Melanocyte of skin (primary cell): ENCODE data around the gene LIPH.

- CAGE, long polyA plus RNA, 2 experiments: no peak in any of the 2 experiments
These were observed 55.5 kb downstream of the MAGEF1 start for GRCh38 chr3:184656455-184656665.

DNA sequence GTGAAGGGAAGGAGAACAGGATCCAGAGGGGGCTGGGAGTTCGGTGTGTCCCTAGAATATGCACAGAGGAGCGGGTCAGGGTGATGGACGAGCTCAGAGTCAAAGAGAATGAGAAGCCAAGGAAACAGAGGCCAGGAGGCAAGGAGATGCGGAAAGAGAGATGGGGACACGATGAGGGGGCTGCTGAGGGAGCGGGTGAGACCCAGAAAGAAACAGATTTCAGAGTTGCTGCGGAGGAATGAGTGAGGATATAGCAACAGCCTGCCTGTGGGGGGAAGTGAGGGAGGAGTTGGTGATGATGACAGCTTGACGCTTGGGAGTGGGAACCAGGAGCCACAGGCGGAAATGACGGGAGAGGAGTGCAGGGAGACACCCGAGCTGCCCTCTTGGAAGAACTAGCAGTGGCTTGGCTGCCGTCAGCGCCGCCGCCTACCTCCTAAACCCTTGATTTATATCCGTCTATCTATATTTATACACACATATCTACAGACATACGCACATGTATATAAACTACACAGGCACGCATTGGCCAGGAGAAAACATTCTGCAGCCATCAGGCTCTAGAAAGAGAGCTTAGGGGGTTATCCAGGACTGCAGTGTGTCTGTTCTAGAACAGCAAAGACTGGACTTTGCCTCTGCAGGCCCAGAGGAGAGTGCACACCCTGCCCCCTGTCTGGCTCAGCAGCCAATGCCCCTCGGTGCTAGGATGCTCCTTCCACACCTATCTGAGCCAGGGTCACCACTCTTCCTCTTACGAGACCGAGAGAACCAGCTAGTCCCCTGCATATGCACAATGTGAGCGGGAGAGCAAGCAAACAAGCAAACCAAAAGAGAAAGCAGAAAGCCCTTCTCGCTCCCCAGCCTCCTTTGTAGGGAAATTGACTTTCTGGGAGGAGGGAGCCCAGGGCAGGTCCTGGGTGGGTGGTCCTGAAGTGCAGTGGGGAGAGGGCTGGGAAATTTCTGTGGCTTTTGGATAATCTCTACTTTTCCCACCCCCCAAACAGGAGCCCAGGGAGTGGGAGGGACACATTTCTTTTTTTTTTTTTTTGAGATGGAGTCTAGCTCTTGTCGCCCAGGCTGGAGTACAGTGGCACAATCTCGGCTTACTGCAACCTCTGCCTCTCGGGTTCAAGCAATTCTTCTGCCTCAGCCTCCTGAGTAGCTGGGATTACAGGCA is 45.3 kb upstream of the MAGEF1 start:
- CAGE, long polyA plus RNA, 2 experiments: no peak in any of the 2 experiments

- CAGE, long polyA plus RNA, 2 experiments: no peak in any of the 2 experiments
These were observed 49.7 kb upstream of the MAGEF1 start for GRCh38 chr3:184761455-184762119.

GRCh38 chr3:184846460-184846796 is 34.5 kb downstream of the VPS8 start:
- CAGE, long polyA plus RNA, 2 experiments: no peak in any of the 2 experiments

GRCh38 chr3:185316935-185317591 is 45.9 kb upstream of the MAP3K13 start:
- CAGE, long polyA plus RNA, 2 experiments: no peak in any of the 2 experiments

DNA sequence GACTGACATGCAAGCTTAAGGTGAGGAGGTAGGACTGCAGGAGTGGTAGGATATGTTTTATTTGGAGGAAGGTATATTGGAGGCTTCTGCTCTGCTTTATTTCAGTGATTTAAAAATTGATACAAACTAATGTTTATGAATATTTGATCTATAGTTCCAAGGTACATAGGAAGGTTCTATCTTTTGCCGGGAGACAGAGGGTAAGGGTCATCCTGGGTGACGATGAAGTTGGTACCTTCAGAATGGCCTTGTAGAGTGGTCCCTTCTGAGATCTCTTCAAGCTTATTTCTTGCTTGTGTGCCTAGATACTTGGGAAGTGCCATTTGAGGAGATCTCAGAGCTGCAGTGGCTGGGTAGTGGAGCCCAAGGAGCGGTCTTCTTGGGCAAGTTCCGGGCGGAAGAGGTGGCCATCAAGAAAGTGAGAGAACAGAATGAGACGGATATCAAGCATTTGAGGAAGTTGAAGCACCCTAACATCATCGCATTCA is 61.6 kb downstream of the TMEM41A start:
- CAGE, long polyA plus RNA, 2 experiments: no peak in any of the 2 experiments

DNA sequence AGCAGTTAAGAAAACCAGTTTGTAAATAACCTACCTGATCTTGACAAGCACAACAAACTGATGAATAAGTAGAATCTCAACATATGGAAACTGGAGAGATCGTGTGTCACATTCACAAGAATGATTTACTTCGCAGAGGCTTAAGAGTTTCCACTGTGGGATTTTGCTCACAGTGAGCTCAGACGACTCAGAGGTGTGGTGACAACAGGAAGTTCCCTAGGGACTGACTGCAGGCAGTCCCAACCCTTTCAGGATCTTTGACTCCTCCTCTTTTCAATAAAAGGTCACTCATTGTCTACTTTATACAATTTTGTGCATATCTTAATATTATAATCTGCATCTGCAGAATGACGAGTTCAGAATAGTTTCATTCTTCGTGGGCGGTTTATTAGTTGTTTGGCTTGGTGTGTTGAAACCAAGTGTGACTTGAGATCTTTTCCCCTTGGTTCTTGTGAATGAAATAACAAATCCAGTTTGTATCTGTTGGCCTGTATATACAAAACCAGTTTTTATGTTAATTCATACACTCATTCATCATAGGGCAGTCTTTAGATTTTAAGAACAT is at the start of gene LIPH:
TSS of gene LIPH (minus strand) at position 200 of the 565 bp plus-strand sequence.
- CAGE, long polyA plus RNA, 2 experiments: no peak in any of the 2 experiments

GRCh38 chr3:185558288-185558900 is 6.0 kb upstream of the LIPH start:
- CAGE, long polyA plus RNA, 2 experiments: no peak in any of the 2 experiments

- CAGE, long polyA plus RNA, 2 experiments: no peak in any of the 2 experiments
These were observed 9.1 kb upstream of the LIPH start for GRCh38 chr3:185561329-185561960.

DNA sequence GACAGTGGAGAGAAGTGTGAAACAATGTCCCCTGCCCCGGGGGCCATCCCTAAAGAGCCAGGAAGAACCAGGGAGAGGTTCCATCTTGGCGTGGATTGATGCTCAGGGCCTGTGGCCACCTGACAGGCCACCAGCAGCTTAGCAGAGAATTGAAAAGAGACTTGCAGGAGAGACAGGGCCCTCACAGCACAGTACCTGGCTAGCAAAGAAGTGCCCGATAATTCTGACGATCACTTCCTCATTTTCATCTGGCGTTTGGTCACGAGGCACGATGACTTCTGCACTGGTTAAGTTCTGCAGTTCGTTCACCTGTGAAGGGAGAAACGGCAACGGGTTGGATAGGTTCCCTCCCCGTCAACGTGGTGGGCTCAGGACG is 60.7 kb downstream of the SENP2 start:
- CAGE, long polyA plus RNA, 2 experiments: no peak in any of the 2 experiments

DNA sequence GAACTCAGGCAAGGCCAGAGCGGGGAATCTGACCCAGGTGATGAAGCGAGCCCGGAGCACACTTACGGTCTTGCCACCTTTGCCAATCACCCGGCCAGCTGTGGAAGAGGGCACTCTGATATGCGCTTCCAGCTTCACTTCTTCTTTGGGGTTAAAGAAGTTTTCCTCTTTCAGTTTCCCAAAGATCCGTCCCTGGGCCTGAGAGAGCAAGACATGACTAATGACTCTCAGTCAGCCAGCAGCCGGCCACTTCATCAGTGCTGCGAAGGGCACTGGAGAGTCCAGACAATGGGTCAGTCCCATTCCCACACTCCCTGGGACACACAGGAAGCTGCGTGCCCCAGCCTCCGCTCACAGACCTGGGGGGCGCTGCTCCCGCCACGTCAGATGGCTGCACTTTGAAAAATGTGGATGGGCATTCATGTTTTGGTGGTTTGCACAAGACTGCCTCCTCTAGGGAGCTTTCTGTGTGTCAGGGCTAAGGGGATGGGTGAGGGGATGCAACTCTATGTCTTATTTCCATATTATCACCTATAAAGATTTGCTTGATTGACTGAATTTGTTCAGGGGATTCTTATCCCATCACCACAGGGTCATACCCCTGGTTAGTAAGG is 63.3 kb downstream of the SENP2 start:
- CAGE, long polyA plus RNA, 2 experiments: no peak in any of the 2 experiments

DNA sequence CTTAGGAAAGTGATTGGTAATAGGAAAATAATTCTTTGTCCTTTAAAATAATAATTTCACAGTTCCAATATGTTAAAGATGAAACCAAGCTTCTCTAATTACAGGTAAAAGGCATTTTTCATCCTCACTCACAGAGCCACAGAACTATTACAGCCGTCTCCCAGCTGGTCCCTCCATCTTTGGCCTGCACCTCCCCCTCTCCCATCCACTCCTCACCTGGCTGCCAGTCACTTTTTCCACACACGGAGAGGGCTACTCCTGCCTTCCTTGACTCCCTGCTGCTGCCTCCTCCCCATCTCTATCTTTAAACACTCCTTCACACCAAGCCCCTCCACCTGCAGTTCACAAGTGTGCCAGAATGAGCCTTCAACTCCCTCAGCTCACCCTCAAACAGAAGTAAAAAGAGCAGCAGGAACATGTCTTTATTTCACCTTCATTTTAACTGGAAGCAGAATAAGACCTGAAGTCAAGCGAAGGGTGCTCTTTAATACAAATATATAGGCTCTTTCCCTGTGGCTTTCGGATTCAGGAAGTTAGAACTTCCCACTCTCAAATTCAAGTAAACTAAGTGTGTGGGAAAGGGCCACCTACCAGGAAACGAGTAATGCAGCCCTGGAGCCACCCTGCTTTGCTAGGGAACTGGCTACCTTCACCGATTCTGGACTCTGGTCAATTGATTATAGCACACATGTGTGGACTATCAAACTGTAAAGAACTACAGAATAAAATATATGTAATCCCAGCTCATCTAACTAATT is 116.5 kb downstream of the SENP2 start:
- CAGE, long polyA plus RNA, 2 experiments: no peak in any of the 2 experiments

DNA sequence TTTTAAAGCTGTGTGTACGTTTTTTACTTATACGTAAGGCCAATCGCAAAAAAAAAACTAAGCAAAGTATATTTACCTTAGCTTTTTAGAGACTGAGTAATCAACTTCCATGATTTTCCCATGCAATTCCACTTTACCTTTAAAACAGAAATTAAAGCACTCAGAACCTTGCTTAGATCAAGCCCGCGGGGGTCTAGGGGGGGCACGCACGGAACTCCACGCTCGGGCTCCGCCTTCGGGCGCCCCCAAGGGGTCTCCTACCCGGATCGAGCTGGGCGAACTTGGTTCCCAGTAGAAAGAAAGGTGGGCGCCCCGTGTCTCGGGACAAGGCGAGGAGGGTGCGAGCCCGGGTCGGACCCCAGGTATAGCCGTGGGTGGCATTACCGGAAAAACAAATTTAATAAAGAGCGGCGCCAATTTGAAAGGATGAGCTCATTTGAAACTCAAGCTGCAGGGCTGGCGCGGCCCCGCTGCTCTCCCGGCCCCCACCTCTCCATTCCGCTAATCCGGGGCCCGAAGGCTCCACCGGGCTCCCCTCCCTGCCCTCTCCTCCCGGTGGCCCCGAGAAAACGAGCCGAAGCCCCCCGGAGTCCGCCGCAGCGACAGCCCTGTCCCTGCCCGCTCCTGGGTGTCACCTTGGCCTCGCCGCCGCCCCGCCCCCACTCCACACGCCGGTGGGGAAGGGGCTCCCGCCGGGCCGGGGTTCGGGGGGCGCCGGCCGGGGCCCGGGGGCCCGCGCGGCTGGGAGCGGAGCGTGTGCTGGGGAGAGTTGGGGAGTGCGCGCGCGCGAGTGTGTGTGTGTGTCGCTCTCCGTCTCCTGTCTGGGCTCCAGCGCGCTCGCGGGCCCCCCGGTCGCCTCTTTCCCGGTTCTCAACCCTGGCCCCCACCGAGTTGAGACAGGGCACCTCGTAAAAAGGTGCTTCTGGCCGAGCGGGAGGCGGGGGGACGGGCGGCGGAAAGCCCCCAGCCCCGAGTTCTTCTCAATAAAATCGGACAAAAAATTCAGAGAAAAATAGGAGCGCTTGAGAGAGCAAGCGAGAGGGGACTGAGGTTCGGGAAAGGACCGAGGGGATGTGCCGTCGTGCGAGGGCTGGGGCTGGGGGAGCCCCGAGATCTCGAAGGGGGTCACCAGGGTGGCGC is 1.4 kb downstream of the IGF2BP2 start:
- CAGE, long polyA plus RNA, 2 experiments: no peak in any of the 2 experiments

DNA sequence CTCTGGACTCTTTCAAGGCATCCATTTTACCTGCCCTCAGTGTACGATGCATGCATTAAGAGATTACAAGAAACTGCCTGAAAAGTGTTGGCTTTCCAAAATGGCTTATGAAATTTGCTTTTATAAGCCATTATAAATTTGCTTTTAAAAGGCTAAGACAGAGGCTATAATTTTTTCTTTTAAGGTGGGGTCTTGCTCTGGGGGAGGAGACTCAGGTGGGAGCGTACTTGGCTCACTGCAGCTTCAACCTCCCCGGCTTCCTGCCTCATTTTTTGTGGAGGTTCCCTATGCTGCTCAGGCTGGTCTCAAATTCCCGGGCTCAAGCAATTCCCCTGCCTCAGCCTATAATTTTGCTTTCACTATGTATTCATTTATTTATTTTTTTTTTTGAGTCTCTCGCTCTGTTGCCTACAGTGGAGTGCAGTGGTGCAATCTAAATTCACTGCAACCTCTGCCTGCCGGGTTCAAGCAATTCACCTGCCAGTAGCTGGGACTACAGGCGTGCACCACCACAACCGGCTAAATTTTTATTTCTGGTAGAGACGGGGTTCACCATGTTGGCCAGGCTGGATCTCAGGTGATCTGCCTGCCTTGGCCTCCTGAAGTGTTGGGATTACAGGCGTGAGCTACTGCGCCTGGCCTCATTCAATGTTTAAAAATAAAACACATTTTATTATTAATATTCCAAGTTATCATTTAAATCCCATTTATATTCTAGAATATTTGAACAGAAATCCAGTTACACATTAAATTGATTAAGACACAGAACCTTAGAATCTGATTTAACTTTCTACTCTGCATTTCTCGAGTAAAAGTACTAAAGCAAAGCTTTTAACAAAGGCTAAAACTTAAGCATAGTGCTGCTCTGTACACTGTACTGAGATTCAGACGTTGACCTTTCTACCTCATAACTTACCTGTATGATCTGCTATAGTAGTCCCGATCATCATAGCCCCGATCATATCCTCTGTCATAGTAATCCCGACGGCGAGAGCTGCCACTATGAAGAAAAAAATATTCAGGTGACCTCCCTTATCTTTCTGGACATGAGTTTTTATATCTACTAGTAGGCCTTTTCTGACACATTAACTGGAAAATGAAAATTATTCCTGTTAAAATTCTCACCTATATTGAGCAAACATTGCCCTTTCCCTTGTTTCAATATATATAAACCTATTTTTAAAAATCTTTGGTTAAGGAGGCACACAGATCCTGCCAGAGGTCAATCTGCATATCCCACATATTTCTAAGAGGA is 17.2 kb downstream of the TRA2B start:
- CAGE, long polyA plus RNA, 2 experiments: no peak in any of the 2 experiments

- CAGE, long polyA plus RNA, 2 experiments: no peak in any of the 2 experiments
These were observed 12.8 kb downstream of the TRA2B start for GRCh38 chr3:185924894-185925609.

DNA sequence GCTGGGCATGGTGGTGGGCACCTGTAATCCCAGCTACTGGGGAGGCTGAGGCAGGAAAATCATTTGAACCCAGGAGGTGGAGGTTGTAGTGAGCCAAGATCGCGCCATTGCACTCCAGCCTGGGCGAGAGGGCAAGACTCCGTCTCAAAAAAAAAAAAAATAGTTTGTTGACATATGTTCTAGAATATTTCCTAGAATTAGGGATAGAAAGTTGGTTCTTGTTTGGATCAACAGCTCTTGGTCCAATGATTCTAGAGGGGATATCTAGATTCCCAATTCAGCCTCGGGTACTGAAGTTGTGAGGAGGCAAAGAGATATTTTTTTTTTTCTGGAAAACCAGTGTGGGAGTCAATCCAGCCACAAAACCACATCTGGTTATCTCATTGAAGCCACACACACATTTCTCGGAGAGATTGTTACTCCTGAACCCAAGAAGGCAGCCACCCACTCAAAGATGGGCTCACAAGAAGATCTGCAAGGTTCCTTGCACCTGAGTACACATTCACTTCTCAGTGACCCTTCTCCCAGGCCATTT is 39.0 kb upstream of the TRA2B start:
- CAGE, long polyA plus RNA, 2 experiments: no peak in any of the 2 experiments

DNA sequence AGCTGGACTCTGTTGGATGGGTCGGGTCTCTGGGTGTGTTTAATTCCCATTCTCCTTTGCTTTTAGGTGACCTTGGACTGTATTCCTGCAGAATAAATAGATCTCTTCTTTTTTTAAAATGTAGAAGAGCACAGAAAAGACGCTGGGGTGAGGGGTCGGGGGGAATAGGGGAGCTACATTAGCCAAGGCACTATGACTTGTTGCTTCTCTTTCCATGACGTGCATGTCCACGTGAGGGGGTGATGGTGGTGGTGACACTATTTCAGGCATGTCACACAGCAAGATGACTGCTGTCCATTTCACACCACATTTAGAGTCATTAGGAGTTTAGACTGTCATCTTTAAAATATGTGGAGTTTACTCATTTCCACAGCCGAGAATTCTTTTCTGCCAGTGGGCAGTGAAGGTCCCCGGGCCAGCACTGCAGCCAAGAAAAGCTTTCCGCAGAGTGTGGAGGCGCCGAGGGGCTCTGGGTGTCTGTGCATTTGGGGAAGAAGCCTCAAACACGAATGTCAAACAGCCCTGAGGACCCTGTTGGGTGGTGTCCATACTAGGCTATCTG is 908 bp upstream of the DGKG start:
- CAGE, long polyA plus RNA, 2 experiments: no peak in any of the 2 experiments

DNA sequence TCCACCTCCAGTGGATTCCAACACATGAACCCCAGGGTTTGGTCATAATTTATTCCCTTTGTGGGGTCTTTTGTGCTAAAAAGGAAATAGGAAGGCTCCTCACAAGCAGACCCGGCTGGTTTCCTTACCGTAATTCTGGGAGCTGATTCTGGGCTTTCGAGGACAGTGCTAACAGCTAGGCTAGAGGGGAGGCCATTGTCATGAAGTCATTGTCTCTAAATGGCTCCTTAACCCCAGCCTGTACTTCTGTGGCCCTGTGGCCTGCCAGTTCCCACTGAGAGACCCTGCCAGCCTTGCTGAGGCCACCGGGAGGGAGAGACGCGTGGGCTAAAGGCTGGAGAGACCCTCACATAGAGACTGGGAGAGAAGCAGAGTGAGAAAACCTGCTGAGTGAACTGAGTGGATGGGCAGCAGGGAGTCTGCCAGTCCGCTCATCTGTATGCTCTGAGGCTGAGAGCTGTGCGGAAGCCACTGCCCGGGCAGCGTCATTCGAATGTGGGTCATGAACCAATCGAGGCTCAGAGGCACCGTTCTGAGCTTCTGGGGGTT is 21.1 kb upstream of the DGKG start:
- CAGE, long polyA plus RNA, 2 experiments: no peak in any of the 2 experiments

DNA sequence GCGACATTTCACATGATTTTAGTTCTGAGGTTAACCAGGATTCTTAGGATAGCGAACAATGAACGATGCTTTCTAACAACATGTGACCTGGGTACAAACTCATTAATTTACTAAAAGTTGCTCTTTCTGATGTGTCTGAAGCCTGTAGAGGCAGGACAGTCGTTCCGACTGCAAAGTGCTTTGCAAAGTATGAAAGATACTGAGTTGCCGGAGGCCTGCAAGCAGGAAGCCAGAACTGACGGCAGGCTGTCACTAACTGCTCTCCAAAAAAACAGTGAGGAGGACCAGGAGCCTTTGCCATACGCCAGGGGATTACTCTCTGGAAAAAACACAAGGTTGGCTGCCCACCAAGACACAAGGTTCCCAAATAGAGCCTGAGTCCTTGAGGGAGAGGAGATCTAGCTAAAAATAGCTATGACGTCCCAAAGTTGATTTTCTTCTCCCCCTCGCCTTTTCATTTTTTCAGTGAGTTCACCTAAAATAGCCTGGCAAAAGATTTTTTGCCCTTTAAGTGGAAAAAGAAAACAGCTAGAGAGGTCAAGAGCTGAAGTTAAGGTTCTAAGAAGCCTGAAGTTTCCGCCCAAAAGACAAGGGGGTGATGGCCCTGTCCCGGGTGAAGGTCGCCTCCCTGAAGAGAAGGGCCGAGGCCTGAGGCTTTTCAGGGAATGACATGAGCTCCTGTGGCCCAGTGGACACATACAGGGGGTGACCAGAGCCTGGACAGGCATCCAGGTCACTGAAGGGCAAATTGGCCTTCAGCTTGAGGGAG is 44.7 kb upstream of the DGKG start:
- CAGE, long polyA plus RNA, 2 experiments: no peak in any of the 2 experiments

DNA sequence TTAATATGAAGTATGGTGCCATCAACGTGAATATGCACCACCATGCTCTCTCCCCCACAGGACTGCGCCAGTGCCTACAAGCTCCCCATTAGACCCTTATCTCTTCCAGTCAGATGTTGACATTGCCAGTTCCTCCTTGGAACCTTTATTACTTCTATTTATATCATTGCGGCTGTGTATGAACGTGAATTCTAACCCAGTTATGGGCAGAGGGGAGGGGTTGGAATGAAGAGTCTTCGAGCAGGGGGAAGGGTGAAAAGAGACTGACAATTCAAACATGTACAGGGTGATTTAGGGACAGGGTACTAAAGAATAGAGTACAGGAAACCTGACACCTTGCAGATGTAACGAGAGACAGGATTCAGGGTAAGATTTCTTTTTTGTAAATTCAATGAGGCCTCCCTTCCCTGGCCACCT is 41.8 kb upstream of the ST6GAL1 start:
- CAGE, long polyA plus RNA, 2 experiments: no peak in any of the 2 experiments